ENCODE data around the genes OR2M7, OR2T3, SH3BP5L and PGBD2.

GRCh38 chr1:248324391-248325009 lies at the start of gene OR2M7:
OR2M7 (minus strand) TSS chr1:248324568.
- RRBS: no CpG with 5 or more reads among the region's 1 CpG

DNA sequence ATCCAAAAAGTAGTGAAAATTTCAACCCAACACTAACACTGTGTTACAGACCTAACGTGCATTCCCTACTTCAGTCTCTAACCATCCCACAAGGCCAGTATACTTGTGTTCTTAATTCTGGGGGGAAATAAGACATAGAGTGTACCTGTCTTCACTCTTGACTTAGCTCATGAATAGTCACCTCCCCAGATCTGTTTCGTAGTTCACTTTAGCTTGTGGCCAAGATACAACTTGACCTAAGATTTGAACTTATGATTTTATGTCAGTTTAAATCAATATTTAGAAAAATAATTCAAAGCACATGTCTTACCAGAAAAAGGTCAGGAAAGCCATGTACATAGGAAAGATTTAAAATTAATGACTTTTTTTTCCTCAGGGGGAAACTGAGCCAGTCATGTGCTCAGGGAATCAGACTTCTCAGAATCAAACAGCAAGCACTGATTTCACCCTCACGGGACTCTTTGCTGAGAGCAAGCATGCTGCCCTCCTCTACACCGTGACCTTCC lies at the start of gene OR2T3:
Gene OR2T3 (plus strand): TSS at position 395 of the 506 bp plus-strand sequence.
- RRBS: no CpG with 5 or more reads among the region's 4 CpGs

DNA sequence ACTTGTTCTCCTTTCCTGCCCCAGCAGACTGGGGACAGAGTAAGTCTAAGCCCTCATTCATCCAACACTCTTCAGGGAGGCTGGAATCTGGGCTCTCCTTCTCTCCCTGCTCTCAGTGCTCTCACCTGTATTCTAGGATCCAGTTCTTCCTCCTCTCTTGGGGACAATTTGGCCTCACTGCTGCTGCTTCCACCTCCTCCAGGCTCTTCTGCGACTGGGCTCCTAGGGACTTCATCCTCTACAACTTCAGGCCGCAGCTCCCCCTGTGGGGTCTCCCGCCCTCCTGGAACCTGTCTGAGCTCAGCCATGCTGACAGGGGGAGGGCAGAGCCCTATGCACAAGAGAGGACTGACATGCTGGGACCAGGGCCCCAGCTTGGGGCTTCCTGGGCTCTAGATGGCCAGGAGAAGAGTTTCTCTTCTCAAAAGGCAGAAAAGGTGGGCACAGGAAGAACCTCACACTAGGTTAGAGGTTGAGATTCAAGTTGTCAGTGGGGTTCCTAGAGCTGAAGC lies 1.0 kb downstream of the SH3BP5L start:
- RRBS: no CpG with 5 or more reads among the region's 3 CpGs

GRCh38 chr1:248825804-248827017 lies at the start of gene SH3BP5L:
SH3BP5L (minus strand) TSS chr1:248825915.
- RRBS: 1% methylated on average over 8 of the region's 65 CpGs

DNA sequence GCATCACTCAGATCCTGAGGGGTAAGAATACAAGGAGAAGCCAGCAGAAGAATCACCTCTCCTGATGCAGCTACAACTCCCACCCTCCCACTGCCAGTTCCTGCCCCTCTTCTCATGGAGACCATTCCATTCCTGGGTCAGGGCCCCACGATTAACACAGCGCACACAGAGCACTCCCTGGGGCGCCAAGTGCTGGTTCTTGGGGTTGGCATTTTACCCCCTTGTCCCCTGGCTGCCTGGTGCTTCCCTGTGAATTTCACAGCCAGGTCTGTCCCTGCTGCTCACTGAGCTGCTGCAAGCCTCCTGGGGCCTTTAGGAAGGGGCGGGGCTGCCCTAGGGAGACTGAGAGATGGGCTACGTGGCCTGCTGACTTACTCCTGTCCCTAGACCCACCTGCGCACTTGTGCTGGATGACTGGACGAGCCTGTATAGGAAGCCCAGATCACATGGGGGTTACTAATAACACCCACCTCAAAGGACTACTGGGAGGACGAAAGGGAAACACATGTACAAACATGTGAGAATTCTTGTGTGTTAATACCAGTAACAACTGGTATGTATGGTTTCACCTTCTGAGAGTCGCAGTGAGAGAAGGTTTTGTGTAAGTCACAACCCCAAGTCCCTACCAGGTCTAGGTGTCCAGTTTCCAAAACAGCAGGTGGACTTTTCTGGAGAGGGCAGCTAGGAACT lies 4.9 kb downstream of the ZNF672 start:
- RRBS: no CpG with 5 or more reads among the region's 9 CpGs

DNA sequence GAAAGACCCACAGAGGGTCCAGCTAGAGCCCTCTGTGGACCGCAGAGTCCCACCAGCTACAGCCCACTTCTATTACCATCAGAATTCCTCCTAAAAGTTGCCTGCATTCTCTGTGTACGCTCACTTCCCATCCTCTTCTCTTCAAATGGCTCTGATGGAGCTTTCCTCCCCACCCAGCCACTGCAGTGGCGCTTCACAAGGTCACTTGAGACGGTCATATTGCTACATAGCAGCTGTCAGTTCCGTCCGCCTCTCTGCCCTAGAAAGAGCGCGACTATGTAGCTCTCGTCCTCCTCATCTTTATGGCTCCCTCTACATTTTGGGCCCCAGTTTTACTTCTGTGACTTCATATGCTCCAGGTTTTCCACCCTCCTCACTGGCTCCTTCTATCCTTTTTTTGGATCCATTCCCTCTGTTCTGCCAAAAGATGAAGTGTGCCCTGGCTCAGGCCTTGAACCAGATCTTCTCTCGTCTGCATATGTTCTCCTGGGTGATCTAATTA lies 606 bp upstream of the ZNF692 start:
- RRBS: no CpG with 5 or more reads among the region's 10 CpGs

DNA sequence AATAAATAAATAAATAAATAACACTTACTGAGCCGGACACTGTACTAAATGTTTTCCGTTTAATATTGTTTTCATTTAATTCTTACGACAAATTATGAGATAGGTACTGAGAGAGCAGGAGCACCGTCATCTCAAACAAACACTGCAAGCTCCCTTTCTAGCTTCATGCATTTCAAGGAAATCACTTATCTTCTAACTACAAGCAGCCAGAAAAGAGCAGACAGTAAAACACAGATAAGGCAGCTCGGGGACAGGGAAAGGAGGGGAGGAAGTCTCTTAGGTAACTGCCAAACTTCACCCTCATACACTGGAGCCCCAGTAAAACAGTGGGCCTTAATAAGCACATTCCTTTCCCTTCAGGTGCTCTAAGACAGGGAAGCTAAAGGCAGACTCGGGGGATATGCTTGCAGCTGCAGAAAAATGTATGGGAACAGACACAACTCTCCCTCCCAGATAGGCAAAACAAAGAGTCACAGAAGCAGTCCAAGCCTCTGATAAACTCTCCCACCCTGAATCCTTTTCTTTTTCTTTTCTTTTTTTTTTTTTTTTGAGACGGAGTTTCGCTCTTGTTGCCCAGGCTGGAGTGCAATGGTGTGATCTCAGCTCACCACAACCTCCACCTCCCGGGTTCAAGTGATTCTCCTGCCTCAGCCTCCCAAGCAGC lies 16.5 kb upstream of the PGBD2 start:
- RRBS: no CpG with 5 or more reads among the region's 9 CpGs

GRCh38 chr1:248905866-248906941 lies at the start of gene PGBD2:
PGBD2 (plus strand) TSS chr1:248906235.
- RRBS: 2% methylated on average over 17 of the region's 89 CpGs